T47D (cell line): Measurements from ENCODE around the genes NR2E3 and GRAMD2A.

- RRBS = 89% methylated on average over 2 of the region's 12 CpGs
Measured at GRCh38 chr15:70195630-70196502, 98.1 kb upstream of the TLE3 start.

DNA sequence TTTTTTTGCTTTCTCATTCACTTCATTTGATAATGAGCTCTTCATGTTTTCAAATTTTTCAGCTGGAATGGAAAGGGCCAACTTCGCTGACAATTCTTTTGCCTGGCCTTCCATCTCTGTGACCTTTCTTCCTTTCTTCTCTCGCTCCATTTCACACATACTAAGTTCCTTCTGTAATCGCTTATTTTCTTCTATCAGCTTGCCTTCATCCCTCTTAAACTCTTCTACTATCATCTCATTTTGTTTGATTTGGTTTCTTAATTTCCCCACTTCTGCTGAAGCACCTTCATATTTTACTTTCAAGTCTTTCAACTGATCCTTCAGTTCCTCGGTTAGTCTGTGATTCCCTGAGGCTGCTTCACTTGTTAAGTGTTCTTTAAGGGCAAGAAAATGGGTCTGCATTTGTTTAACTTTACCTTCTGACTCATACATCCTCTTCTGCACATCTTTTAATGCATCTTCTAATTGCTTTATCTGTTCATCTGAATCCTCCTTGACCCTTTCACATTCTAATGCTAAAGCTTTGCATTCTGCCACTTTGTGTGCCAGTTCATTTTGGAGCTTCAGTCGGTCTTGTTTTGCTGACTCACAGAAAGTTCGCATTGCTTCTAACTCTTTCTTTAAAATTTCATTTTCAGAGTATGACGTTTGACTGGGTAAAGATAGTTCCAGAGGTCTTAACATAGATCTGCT lies 94.5 kb downstream of the UACA start:
- RRBS = no CpG with 5 or more reads among the region's 7 CpGs

- RRBS = 5% methylated on average over 1 of the region's 3 CpGs
Measured at GRCh38 chr15:70795216-70795637, 31.9 kb upstream of the UACA start.

- RRBS = no CpG with 5 or more reads among the region's 8 CpGs
Measured at GRCh38 chr15:70807011-70807549, 43.7 kb upstream of the UACA start.

- RRBS = 21% methylated on average over 7 of the region's 24 CpGs
Measured at GRCh38 chr15:70852917-70853715, 841 bp downstream of the LARP6 start.

DNA sequence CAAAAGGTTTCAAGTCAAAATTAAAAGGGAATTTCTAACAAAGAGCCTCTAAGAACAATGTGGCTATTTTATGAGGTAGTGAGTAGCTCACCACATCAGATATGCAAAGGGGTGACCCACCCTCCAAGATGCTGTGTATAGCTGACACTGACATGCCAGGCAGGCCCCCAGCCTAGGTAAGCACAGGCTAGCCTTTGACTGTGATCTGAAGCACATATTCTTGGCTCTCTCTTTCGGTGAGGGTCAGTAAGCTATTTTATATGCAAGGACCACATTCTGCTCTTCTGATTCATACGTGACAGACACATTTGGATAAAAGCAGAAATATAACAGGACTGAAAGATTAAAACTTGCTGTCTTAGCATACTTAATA lies 2.8 kb upstream of the THSD4 start:
- RRBS = no CpG with 5 or more reads among the region's 2 CpGs

DNA sequence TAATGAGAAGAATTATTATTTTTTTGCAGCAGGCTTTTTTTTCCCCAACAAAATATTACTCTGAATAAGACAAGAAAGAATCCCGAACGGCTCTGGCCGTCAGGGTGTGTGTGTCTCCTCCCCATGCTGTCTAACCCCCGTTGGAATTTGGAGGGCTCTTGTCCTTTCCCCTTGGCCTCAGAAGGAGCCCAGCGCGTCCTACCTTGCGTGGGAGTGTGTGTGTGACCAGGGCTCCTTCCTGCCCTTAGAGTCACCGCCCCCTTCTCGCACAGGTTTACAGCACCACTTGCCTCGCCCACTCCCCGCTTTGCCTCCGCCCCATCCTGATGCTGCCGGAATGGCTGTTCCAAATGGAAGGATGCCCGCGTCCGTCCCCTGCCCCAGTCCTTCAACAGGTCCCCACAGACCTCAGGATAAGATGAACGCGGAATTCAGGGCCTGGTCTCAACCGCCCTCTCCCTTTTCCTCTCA lies 514 bp upstream of the THSD4 start:
- RRBS = no CpG with 5 or more reads among the region's 19 CpGs

GRCh38 chr15:71116386-71116865 lies 1.2 kb downstream of the THSD4 start:
- RRBS = no CpG with 5 or more reads among the region's 15 CpGs

GRCh38 chr15:71146635-71147196 lies 31.4 kb downstream of the THSD4 start:
- RRBS = no CpG with 5 or more reads among the region's 4 CpGs

- RRBS = no CpG with 5 or more reads among the region's 7 CpGs
Measured at GRCh38 chr15:71278767-71279197, 163.5 kb downstream of the THSD4 start.

DNA sequence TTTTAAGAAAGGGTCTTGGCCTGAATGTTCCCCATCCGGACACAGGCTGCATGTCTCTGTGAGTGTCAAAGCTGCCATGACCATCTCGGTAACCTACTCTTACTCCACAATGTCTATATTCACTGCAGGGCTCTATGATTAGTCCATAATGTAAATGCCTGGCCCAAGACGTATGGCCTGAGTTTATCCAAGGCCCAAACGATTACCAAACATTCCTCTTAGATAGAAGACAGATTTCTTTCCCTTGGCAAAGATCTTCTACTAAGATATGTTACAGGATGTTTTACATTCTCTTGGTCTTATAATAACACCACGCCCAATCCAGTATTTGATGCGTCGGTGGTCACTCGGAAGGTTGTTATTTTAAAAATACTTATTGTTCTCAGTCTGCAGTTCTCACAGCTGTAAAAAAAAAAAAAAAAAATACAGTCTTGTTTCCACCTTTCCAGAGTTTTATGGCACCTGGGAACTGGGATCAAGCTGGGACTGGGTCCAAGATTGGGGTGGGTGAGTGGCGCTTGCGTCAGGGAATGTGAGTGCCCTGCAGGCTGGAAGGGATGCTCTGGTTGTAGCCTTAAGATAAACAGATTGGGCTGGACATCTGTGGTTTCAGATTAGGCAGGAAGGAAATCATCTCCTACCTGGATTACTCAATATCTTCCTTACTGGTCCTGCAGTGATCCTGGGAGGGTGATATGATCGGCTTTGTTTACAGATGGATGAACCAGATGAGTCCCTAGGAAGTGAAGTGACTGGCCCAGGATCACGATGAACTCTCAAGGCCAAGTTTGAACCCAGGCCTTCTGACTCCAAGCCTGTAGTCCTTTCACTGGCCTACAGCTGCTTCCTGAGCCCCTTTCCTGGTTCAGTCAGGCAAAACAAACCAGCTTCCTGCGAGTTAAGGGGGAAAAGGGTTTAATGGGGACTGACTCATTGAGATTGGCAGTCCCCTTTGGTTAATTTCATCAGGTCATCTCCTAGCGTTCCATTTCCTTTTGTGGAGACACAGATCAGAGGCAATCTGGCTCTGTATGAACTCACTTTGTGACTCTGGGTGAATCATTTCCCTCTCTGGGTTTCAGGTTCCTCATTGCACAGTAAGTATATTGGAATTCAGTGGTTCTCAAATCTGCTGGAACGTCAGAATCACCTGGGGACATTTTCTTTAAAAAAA lies 179.6 kb downstream of the THSD4 start:
- RRBS = no CpG with 5 or more reads among the region's 15 CpGs

DNA sequence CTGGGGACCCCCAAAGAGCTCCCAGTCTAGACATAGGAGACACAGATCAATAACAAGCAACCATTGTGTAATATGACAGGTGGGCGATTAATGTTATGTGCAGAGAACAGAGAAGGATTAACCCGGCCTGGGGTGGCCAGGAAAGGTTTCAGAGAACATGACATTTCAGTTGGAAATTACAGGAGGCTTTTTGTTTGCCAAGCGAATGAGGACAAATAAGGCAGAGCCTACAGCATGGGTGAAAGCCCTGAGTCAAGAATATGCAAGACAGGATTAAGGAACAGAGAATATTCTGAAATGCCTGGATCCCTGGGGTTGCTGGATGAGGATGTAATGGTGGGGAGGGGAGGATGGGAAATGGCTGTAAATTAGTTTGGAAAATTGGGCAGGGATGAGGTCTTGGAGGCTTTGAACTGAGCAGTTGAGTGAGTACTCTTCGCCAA lies 198.8 kb upstream of the NR2E3 start:
- RRBS = no CpG with 5 or more reads among the region's 4 CpGs

DNA sequence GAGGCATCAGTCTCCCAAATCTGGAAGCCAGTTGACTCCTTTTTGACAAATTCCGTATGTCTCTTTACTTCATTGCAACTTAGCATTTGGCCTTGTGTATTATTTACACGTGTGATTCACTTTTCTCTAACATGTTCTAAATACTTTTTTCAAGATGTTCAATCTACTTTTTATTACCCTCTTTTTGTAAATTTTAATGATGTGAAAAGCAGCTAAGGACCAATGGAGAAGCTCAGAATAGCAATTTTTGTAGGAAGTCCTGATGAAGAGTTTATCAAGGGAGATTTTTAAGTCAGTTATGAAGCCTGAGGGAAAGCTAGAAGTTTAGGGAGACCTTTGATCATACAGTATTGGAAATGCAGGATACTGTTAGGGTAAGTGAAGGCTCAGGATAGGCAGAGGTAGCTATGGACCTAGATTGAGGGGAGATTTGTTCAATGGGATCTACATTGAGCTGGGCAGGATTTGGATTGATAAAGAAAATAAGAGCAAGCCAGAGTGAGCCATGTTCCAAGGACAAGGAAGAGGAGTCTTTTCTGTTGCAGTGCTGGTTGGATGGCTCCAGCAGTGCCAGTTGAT lies 187.8 kb upstream of the NR2E3 start:
- RRBS = no CpG with 5 or more reads among the region's 2 CpGs

DNA sequence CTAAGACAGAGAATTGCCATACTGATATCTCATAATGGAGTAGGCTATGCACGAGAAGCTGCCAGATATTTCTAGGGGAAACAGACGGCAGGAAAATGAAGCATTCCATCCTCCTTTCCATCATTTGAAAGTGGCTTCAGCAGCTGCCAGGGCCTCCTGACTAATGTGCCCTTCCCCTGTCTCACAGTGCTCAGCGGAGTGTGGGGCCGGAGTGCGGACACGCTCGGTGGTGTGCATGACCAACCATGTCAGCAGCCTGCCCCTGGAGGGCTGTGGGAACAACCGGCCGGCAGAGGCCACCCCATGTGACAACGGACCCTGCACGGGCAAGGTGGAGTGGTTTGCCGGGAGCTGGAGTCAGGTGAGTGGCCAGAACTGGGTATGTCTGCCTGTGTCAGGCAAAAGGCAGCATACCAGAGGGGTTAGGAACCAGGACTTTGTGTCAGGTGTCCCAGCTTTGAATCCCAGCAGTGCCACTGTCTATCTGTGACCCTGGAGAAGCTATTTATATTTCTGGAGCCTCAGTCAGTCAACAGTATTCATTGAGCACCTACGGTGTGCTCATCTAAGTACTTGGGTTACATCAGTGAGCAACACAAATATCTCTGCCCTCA lies 52.5 kb upstream of the NR2E3 start:
- RRBS = 97% methylated on average over 8 of the region's 13 CpGs

DNA sequence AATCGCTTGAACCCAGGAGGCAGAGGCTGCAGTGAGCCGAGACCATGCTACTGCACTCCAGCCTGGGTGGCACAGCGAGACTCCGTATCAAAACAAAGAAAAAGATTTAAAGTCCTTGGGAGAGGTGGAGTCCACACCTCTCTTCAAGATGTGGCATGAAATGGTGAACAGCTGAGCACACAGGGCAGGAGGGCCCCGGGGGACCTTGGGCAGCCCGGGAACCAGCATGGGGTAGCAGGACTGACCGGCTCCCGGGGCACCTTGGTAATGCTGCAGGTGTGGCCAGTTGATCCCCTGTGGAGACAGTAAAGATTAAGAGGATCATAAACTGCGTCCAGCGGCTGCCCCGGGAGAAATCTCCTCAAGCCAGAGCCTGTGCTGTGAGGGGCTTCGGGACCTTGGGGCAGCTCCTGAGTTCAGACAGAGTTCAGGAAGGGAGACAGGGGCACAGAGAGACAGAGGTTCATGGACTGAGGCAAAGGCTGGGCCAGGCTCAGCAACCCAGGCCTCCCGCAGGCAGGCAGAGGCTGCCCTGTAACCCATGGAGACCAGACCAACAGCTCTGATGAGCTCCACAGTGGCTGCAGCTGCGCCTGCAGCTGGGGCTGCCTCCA lies at the start of gene NR2E3:
Gene NR2E3, plus strand, starts transcription at position 352 of the 614 bp plus-strand sequence.
- RRBS = 74% methylated on average over 4 of the region's 14 CpGs

DNA sequence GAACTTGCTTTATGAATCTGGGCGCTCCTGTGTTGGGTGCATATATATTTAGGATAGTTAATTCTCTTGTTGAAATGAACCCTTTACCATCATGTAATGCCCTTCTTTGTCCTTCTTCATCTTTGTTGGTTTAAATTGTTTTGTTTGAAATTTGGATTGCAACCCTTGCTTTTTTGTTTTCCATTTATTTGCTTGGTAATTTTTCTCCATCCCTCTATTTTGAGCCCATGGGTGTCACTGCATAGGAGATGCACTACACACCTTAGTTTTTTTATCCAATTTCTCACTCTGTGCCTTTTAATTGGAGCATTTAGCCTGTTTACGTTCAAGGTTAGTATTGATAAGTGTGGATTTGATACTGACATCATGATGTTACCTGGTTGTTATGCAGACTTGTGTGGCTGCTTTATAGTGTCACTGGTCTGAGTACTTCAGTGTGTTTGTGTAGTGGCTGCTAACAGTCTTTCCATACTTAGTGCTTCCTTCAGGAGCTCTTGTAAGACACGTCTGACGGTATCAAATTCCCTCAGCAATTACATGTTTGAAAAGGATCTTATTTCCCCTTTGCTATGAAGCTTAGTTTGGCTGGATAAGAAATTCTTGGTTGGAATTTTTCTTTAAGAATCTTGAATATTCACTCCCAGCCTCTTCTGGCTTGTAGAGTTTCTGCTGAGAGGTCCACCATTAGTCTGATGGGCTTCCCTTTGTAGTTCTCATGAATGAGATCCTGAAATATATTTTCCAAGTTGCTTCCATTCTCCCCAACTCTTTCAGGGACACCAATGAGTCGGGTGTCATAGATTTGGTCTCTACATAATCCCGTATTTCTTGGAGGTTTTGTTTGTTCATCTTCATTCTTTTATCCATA lies 33.6 kb downstream of the MYO9A start:
- RRBS = no CpG with 5 or more reads among the region's 6 CpGs

DNA sequence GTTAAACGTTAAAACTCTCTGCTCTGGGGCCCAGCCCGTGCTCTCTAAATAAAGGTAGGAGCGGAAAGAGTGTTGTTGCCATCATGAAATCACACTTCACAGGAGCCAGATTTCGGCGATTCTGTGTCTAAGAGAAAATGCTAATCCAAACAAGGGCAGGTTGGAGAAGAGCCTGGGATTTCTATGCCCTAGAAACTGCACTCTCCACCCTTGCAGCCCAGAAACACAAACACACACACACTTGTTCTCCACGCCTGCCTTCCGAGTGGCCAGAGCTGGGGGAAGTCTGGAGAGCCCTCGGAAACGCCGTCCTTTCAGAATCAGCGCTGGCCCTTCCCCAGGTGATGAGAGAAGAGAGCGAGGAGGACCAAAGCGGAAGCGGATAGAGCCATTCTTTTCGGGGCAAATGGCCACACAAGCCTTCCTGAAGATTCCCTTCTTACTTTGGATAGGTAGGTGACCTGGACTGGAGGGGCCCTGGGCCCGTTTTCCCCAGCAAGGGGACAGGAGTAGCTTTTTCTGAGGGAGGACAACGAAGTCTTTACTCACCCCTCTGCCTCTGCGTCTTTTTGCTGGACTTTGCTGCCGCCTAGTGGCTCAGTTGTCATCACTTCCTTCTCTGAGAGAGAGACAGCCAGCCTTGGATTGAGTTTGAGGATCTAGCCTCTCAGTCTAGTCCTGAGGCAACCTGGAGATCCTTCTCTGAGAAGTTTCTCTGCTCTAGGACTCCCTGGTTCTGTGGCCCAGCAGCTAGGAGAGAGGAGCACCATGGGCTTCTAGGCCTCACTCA lies 37.6 kb downstream of the SENP8 start:
- RRBS = no CpG with 5 or more reads among the region's 19 CpGs

DNA sequence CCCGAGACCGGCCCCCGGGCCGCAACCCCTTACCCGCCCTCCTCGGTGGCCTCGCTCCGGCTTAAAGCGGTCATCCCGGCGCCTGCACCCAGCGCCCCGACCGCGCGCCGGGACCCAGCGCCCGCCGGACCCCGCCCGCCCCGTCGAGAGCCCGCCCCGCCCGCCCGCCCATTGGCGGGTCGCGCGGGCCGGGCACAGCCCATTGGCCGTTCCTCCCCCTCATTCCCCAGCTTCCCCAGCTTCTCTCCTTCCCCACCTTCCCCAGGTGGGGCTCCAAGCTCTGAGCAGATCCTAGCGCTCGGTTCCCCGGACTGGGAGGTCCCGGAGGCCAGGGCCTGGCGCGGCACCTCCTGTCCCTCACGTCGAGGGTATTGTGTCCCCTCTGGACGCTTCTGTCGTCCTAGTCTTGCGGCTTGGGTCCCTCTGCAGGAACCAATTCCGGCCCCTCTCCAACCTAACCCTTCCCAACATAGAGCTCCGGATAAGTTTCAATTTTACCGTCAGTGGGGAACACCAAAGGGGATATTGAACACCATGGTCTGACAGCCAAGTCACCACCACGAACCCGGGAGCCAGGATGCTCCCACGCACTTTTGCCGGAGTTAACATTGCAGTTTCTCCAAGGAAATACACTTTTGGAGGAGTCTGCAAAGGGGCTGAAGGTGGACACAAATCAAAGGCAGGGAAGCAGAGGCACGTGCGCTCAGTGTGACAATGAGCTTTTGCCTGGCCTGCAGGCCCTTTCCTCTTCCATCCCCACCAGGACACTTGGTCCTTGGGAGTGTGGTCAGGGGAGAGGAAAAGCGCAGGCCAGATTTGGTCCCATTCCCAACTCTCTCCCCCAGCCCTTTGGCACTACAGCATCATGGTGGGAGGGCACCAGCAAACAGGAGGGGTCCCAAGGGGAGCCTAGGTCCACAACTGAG lies at the start of gene GRAMD2A:
Gene GRAMD2A, minus strand, starts transcription at position 90 of the 926 bp plus-strand sequence.
- RRBS = 41% methylated on average over 27 of the region's 55 CpGs

DNA sequence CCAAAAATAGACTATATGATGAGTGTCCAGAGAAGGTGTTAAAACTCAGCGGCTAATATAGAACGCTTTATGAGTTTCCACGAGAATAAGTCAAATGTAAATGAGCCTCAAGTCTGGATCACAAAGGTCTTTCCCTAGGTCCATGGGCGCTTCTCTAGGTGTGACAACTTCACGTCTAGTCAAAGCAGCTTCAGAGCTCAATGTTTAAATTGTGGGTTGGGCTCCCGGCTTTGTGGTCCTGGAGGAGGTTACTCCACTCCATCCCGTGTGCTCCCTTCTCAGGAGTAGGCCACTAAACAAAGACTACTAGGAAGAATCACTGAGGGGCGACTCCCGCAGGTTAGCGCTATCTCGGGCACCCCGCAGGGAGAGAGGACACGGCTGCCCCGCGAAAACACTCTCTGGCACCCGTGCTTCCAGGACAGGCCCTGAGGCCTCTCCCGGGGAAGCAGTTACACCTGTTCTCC lies 546 bp downstream of the PARP6 start:
- RRBS = no CpG with 5 or more reads among the region's 17 CpGs